ENCODE measurements around a stretch of chr16.

DNA sequence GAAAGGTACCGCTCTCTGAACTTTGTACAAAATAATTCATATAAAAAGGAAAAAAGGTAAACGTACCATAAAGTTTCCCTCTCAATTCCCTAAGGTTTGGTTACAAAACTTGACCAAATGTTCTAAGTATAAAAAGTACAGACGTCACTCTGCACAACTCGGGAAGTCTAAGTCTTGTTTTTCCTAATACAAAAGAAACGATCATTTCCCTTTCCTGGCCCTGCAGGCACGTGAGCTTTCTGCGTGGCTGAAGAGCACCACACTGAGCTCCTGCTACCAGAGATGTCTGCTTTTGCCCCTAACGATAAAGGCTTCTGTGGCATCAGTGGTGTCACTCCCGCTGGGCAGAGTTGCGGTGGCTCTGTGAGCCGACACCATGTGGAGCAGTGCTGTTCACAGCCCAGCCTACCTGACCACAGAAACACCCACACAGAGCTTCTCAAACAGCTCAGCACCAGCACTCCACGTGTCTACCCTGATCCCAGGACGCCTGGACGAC lies 20.5 kb downstream of the EMC8 start:
- PRO-cap, 2 experiments = no peak in any of the 2 experiments

GRCh38 chr16:85798231-85798656 lies 1.1 kb downstream of the EMC8 start:
- PRO-cap, 2 experiments = peak in 2 of 2 experiments; most common plus-strand start chr16:85798524 (in 2)

DNA sequence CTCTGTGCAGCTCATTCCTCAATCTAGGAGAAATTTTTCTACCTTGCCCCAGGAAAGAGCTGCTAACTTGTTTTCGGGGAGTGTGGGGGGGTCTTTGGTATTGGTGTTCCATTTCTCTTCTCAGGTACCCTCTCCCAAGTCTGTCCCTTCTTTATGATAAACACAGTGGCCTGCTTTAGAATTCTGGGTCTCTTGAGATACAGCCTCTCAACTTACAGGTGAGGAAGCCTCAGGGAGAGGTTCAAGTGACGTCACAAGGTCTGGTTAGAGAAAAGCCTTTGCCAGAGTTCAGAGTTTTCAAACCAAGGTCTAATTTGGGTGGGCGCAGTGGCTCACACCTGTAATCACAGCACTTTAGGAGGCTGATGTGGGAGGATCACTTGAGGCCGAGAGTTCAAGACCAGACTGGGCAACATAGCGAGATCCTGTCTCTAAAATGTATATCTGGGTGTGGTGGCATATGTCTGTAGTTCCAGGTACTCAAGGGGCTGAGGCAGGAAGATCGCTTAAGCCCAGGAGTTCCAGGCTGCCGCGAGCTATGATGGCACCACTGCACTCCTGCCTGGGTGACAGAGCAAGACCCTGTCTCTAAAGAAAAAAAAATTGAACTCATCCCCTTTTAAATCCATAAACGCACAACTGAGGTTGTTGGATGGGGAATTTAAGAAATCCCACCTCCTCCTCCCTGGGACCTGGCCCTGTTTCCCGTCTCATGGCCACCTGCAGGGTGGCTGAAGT lies 2.2 kb downstream of the IRF8 start:
- PRO-cap, 2 experiments = no peak in any of the 2 experiments

- PRO-cap, 2 experiments = no peak in any of the 2 experiments
Measured at GRCh38 chr16:85916229-85916946, 17.4 kb downstream of the IRF8 start.

DNA sequence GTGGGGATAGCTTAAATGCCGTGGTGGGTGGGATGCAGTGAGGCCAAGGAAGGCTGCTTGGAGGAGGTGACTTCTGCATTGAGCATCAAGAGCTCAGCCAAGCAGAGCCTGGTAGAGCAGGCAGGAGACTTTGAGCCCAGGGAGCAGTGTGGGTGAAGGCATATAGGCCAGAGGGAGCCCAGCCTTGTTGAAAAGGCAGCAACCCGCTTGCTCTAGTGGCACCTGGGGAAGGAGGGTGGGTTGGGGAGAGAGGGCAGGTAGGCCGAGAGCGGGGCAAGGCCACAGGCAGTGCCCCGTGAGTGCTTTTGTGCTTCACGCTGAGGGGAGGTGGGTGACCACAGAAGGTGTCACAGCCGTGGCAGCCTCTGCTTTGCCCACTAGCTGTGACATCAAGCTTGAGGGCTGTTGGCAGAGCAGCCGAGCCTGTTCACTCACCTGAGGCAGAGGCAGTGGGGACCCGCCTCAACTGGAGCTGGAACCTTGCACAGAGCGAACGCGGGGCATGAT lies 56.0 kb downstream of the IRF8 start:
- PRO-cap, 2 experiments = no peak in any of the 2 experiments

DNA sequence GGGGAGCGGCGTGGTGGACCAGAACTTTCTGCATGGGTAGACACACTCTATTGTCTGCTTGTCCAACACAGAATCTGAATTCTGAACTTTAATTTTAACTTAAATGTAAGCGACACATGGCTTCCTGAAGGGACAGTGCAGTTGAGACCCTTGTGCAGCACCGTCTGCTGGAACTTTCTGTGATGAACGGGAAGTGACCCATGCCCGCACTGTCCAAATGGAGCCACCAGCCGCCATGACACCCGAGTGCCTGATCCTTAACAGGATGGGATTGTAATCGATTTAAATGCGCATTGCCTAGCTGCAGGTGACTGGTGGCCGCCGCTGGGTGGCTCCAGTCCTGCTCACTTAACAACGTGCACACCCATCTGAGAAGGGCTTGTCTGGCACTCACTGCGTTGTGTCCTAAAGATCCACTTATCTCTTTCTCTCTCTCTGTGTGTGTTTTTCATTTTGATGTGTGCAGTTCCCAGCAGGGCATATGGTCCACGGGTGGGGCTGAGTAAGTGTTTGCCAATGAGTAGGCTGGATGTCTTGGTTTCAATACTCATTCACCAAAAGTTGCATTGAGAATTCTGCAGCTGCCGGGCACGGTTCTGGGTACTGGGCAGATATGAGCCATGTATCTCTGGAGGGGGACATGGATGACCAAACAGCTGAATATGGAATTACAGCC lies 80.6 kb downstream of the IRF8 start:
- PRO-cap, 2 experiments = no peak in any of the 2 experiments

DNA sequence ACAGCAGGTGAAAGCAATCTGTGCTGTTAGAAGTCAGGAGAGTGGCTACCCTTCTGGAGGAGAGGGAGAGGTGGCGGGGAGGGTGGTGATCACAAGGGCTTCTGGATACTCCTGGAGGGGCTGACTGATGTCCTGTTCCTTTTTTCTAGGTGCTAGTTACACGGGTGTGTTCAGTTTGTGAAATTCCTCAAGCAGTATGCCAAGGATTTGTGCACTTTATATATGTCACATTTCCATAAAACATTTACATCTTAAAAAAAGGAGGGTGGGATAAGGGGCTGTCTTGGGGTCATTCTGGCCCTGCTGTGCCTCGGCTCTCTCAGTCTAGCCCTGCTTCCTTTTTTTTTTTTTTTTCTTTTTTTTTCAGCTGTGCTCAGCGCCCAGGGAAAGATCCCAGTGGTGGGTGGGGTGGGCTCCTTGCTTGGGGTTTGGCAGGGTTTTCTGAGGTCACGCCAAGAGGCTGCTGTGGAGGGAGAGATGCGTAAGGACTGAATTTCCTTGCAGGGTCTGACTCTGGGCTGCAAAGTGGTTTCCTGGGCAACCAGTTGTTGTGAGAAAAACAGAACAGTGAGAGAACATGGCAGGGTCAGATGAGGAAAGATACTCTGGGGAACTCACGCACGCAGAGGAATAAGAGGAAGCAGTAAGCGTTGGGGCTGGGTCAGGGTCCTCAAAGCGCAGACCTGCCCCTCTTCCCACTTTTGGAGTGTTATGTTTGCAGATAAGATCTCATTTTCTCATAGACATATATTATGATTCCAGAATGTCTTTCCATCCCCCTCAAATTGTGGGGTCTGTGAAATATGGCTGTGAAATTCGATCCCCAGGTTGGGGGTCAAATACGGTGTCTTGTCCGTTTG lies 119.4 kb downstream of the IRF8 start:
- PRO-cap, 2 experiments = no peak in any of the 2 experiments

DNA sequence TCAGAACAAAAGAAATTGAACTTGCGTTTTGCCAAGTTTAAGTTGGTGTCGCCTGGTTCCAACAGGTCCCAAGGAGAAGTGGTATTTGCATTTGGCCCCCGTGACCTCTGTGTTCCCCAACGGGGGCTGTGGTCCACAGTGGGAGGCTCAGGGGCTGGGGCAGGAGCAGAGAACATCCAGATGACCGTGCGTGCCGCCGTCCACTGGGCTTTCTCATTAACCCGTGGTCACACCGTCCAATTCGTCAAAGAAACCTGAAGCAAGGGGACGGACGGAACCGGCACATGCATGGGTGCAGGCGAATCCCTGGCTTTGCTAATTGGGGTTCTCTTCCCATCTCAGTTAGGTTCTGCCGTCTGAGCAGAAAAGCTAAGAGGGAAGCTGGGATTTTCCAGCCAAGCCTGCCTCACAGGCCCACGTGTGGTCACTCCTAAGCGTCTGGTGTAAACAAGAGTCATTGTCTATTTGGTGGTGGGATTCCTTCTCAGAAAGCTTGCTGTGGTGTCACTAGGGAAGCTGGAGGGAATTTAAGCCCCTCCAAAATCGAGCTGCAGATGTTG lies 295.9 kb downstream of the IRF8 start:
- PRO-cap, 2 experiments = no peak in any of the 2 experiments

GRCh38 chr16:86262054-86262431 lies 248.3 kb upstream of the FOXF1 start:
- PRO-cap, 2 experiments = no peak in any of the 2 experiments

GRCh38 chr16:86294351-86294994 lies 215.9 kb upstream of the FOXF1 start:
- PRO-cap, 2 experiments = no peak in any of the 2 experiments

- PRO-cap, 2 experiments = no peak in any of the 2 experiments
Measured at GRCh38 chr16:86462616-86463154, 47.6 kb upstream of the FOXF1 start.

GRCh38 chr16:86513525-86513990 lies 3.2 kb downstream of the FOXF1 start:
- PRO-cap, 2 experiments = no peak in any of the 2 experiments

DNA sequence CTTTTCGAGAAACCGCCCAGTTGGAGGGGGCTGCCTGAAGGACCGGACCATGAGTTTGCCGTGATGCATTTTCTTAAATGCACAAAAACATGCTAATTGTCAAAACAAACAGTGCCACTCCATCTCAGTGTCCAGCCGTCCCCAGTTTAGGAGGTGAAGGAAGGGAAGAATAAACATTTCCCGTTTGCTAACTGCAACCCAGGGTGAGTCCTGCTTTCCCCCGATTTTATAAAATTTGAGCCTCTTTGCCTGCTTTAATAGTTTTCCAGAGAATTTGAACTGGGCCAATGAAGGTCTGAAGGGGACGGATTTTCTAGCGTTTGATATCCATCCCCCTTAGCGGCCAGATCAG lies 3.3 kb downstream of the FOXC2 start:
- PRO-cap, 2 experiments = no peak in any of the 2 experiments

GRCh38 chr16:86586416-86586748 lies 8.0 kb downstream of the FOXL1 start:
- PRO-cap, 2 experiments = no peak in any of the 2 experiments

DNA sequence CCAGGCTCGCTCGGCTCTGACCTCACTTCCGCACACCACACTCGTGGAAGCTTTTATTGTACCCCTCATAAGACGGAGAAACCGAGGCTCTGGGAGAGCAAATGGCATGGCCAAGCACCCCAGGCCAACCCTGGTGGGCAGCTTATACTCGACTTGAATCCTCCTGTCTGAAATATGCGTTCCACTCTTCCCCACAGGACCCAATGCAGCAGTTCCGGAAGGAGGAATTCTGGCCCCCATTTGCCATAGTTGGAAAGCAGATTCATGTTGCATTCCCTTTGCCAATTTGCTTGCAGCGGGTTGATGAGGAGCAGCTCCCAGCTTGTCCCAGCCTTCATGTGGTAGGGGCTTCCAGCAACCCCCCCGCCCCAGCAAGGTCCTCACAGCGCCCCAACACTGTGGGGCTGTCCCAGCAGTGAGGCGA lies 356.3 kb downstream of the C16orf95 start:
- PRO-cap, 2 experiments = peak in 1 of 2 experiments; most common plus-strand start position 300 of the sequence (in 1)

DNA sequence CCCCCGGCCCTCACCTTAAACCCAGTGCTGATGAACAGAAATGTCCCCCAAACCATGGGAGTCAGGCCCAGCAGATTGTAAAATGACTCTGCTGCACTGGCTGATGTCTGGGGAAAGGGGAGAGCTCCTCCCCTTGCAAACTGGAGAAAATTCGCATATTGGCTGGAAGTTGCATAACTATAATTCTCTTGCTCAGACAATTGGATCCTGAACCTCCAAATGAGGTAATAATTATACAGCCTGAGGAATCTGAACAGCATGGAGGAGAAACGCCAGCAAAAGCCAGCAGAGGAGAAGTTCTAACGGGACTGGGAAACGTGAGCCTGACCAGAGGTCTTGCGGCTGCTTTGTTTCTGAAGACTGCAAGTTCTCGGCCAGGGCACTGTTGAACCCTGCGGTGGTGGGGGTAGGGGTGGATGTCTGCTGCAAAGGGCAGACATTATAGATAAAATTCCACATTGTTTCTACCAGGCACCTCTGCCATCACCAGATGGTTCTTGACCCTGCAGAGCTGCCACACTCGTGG lies 109.6 kb downstream of the C16orf95 start:
- PRO-cap, 2 experiments = no peak in any of the 2 experiments

- PRO-cap, 2 experiments = no peak in any of the 2 experiments
Measured at GRCh38 chr16:87405231-87405820, 13.2 kb downstream of the MAP1LC3B start.

GRCh38 chr16:87408641-87409712 lies 16.8 kb downstream of the MAP1LC3B start:
- PRO-cap, 2 experiments = no peak in any of the 2 experiments

- PRO-cap, 2 experiments = peak in 2 of 2 experiments; most common plus-strand start chr16:87529160 (in 2); most common minus-strand start chr16:87528909 (in 2)
Measured at GRCh38 chr16:87528625-87529430, 36.0 kb upstream of the ZCCHC14 start.

GRCh38 chr16:87700739-87701352 lies 64.9 kb downstream of the KLHDC4 start:
- PRO-cap, 2 experiments = no peak in any of the 2 experiments